H1 (cell line): ENCODE measurements around a stretch of chr11.

GRCh38 chr11:114052137-114052604, 7.3 kb upstream of the ZBTB16 start:
- RRBS: no CpG with 5 or more reads among the region's 6 CpGs
CAGE:
- cytosol, long polyA plus RNA: no peak
- long polyA plus RNA: no peak
- nucleus, long polyA plus RNA: no peak

- RRBS: no CpG with 5 or more reads among the region's 9 CpGs
CAGE:
- cytosol, long polyA plus RNA: no peak
- long polyA plus RNA: no peak
- nucleus, long polyA plus RNA: no peak
These were observed 1.6 kb upstream of the ZBTB16 start for GRCh38 chr11:114057963-114058329.

GRCh38 chr11:114076174-114076392, 16.6 kb downstream of the ZBTB16 start:
- RRBS: no CpG with 5 or more reads among the region's 9 CpGs
CAGE:
- cytosol, long polyA plus RNA: no peak
- long polyA plus RNA: no peak
- nucleus, long polyA plus RNA: no peak

DNA sequence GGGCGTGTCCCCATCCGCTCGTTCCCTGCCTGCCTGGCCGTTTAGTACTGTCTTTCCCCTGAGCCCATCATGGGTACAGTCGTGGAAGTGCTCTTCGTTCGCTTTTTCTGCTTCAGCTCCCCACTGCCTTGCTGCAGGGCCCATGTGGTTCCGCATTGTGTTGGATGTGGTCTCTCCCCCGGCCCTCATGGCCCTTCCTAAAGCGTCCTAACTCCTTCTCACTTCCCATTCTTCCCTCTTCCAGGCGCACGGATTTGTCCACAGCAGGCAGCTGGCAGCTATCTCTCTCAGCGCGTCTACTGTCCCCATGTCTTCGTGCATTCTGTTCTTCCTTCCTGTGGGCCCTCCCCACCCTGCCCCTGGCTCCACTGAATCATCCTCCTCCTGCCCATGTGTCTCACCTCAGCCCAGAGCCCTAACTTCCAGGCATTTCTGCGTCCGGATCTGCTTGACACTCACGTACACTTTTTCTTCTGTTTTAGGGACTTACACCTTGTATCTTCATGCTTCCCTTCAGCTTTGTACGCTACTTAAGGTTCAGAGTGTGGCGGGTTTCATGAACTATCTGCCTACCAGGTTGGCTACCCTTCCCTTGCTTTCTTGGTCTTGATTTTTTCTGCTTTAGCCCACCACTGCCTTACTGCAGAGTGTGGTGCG, 98.2 kb downstream of the ZBTB16 start:
- RRBS: no CpG with 5 or more reads among the region's 21 CpGs
CAGE:
- cytosol, long polyA plus RNA: no peak
- long polyA plus RNA: no peak
- nucleus, long polyA plus RNA: no peak

GRCh38 chr11:114160796-114161759, 101.6 kb downstream of the ZBTB16 start:
- RRBS: no CpG with 5 or more reads among the region's 12 CpGs
CAGE:
- cytosol, long polyA plus RNA: no peak
- long polyA plus RNA: no peak
- nucleus, long polyA plus RNA: no peak

DNA sequence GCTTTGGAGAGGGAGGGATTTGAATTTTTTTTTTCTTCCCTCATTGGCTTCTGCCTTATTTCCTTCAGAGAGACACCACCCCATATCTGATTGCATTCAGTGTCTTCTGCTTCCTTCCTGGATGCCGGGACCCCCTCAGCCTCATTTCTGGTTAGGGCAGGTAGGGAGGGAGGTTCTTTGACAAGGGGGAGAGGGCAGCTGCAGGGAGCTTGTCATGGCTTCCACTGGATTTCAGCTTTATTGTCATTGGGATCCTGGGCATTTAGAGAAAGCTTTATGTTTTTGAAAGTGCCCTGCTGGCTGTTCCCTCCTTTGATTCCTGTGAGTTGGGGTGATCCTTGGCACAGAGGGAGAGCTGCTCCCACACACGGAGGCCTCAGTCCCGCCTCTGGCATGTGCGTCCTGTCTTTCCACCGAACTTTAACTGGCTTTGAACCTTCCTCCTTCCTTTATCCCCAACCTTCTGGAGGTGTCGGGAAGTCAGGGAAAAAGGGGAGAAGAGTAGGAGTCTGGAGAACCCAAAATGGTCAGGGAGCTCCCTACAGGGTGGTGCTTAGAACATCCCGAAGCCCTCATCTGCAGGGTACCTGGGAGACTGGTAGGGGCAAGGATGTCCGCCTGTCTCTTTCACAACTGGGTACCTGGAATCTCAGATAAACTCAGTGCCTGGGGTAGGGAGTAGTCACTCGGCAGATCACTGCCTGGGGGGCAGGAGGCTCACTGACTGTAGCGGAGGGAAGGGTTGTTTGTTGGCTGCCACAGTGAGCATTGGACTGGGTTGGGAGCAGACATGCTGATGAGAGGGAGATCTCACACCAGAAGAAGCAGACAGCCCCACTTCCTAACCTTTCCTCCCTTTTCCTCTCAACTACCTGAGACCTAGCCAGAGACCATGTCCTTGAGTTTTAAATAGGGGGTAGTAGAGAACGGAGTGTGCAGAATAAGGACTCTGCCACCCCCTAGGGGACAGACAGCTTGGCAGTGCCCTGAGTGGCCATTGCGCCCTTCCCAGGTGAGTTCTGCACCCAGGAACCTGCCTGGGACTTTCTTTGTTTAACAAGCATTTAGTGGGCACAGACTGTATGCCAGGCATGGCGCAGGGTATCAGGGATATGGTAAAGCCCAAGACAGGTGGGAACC, 116.1 kb upstream of the NNMT start:
- RRBS: no CpG with 5 or more reads among the region's 13 CpGs
CAGE:
- cytosol, long polyA plus RNA: no peak
- long polyA plus RNA: no peak
- nucleus, long polyA plus RNA: no peak

DNA sequence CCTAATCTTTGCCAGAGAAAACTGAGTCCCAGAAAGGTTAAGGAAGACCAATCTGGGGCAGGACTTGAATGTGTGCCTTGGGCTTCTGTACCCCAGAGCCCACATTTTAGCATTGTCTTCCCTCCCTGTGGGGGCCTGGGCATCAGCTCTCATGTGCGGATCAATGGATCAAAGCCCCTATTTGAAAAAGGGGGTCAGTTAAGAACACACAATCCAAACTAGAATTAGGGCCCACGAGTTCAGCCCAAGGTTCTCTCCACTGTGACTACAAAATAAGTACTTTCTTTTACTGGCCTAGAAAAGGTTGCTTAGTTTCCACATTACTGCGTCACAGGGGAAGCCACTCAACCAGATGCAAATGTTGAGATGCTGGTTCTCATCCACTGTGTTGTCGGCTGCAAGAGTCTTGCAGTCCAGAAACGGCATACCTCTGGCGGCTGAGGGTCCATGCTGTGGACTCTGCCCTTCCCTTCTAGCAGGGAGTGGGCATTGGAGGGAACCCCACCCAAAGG, 99.3 kb upstream of the NNMT start:
- RRBS: no CpG with 5 or more reads among the region's 6 CpGs
CAGE:
- cytosol, long polyA plus RNA: no peak
- long polyA plus RNA: no peak
- nucleus, long polyA plus RNA: no peak

DNA sequence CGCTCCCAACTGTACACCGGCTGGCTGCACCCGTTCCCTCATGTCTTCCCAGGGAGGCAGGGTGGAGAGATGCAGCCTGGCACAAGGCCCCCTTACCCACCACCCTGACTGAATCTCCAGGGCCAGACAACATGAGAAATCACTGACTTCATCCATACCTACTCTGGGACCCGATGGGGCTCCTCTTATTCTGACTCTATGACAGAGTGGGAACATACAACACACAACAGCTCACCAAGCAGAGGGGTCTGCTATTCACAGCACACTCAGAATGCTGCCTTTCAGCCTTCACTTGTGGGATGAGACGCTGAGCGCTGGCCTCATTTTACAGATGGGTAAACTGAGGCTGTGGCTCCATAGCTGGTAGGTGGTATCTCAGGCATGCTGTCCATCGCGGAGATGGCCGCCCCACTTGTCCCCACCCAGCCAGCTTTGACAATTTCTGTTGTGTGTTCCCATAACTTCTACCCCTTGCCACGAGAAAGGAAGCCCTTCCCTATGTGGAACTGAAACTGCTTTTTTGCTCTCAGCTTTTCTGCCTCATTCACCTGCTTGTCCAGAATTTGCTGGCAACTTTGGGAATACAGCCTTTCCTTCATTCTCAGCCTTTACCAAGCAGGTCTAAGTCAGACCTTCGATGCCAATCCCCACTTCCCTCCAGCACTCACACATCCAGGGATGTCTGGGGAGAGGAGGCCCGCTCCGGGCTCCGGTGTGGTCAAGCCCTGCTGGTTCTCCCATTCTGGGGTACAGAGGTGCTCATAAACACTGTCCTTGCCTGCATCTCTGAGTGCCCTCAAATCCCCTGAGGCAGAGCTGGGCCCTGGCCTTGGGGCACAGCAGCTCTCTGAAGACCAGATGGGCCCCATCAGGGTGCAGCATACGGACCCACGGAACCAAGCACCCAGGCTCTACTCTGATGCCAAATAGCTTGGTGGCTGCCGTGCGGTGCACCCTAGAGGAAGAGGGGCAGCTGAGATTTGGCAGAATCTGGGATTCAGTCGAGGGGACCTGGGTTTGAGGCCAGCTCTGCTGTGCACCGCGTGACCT, 36.0 kb upstream of the NNMT start:
- RRBS: no CpG with 5 or more reads among the region's 21 CpGs
CAGE:
- cytosol, long polyA plus RNA: no peak
- long polyA plus RNA: no peak
- nucleus, long polyA plus RNA: no peak

DNA sequence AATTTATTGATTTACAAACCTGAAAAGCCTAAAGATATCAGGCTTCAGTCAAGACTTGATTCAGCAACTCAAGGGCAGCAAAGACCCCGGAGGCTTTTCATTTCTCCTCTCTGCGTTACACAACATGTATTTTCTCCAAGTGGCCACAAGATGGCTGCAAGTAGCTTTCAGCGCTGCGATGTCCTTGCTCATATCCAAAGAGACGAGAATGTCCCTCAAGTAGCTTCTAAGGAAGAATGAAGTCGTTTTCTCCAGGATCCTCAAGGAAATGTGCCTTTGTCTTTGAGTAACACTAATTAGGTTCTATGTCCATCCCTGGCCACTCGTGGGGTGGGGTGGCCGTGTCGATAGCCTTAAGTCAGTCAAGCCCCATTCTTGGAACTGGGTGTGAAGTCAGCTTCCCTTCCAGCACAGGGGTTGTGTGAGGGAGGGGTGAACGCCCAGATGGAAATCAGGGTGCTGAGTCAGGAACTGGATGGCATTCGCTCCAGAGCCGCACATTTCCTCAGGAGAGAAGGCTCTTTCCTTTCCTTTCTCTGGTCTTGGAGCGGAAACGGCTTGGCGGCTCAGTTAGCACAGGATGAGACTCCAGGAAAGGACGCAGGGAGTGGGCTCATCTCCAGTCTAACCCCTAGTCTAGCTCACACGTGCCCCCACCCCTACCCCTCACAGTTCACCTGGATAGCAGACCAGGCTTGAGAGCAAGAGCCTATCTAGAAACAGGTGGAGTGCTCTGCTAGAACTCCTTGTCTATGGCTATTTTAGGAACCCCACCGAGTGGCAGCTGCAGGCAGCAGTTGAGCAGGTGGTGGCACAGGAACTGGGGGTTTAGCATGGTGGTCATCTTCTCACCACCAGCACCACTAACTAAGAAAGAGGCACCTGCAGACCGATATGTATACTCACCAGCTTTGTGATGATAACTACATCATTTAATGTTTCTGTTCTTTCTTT, 44.3 kb downstream of the NNMT start:
- RRBS: no CpG with 5 or more reads among the region's 19 CpGs
CAGE:
- cytosol, long polyA plus RNA: no peak
- long polyA plus RNA: no peak
- nucleus, long polyA plus RNA: no peak

DNA sequence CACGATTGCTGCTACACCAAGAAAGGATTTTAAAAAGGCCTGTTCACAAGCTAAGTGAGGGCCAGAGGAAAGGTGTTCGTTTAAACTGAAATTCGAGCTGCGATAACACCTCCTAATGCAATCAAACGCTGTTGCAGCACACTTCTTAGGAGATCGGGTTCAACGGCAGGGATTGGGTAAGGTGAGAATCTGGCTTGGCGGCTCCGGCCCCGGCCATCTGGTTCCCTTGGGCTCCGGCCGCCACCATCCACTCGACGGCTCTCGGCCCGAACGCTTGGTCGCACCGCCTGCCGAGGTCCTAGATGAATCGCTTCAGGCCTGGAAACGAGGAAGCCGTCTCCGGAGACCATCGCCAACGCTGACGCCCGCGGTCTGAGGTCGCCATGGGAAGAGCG, 434 bp downstream of the C11orf71 start:
- RRBS: 1% methylated on average over 16 of the region's 31 CpGs
CAGE:
- cytosol, long polyA plus RNA: no peak
- long polyA plus RNA: no peak
- nucleus, long polyA plus RNA: no peak

GRCh38 chr11:114668212-114668437, 10.2 kb upstream of the NXPE2 start:
CAGE:
- cytosol, long polyA plus RNA: no peak
- long polyA plus RNA: no peak
- nucleus, long polyA plus RNA: no peak

GRCh38 chr11:115422778-115423138, 81.5 kb downstream of the CADM1 start:
- RRBS: no CpG with 5 or more reads among the region's 6 CpGs
CAGE:
- cytosol, long polyA plus RNA: no peak
- long polyA plus RNA: no peak
- nucleus, long polyA plus RNA: no peak

DNA sequence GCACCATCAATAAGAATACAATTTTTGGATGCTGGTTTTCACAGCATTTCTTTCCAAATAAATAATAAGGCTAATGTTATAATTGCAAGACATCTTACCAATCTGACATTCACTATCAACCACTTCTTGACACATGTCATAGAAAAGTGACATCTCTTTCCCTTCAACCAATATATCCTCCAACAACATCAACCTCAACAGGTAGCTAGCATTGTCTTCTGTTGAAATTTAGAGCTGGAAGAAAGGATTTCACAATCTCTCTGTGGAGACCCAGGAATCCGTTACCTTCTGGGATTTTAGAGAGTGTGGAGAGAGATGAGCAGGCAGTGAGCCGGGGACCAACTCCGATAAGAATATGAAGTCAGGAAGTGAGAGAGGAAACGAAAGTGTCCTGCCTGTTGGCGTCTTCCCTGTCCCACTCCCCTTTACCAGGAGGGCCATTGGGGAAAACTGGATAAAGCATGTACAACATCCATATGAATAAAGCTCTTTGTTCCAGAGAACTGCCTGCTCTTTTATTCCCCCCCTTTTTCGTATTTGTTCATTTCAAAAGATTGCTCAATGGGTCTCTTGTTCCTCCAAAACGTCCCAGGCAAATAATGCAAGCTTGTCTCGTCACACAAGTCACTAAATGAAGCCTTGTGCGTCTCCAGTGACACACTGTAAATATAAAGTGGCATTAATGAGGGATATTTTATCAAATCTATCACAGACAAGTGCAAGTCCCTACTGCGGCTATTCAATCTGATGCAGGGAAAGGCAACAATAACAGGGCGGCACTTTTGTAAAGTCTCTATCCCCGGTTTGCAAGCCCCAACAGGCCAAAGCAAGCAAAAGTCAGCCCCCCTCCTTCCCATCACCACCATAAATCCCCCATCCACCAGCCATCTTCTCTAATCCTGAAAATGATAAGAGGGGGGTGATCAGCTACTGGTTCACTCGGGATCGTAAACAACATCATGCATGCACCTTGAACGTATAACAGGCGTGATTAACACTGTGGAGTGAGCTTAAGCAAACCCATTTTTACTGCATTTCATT, 3.4 kb downstream of the CADM1 start:
- RRBS: no CpG with 5 or more reads among the region's 16 CpGs
CAGE:
- cytosol, long polyA plus RNA: no peak
- long polyA plus RNA: no peak
- nucleus, long polyA plus RNA: no peak

DNA sequence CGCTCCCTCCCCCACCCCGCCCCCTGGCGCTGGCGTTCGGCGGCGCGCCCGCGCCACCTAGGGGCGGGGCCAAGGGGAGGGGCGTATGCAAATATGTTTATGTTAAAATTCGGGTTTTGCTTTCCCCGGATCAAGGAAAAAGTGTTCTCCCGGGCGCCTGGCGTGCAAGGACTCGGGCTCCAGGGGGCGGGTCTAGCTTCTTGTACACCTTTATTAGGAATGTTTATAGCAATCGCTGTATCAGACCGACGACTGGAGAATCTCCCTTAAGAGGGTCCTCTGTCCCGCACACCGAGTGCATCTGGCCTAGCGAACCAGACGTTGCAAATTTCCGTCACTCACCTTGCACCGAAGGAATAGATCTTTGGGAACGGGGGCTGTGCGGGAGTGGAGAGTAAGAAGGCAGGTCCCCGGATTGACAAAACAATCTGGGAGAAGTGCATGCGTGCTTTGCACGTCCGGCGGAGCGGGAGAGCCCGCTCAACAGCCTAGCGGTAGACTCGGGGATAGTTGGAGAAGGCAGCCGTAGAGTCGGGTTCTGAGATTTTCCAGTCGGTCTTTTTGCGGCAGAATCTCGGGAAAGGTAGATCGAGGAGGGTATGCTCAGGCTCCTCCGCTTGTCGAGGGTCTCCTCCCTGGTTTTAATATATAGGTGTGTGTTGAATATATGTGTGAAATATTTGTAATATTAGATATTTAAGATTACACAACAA, 482 bp upstream of the CADM1 start:
- RRBS: no CpG with 5 or more reads among the region's 47 CpGs
CAGE:
- cytosol, long polyA plus RNA: no peak
- long polyA plus RNA: no peak
- nucleus, long polyA plus RNA: no peak

GRCh38 chr11:115645671-115646350, 141.6 kb upstream of the CADM1 start:
- RRBS: 50% methylated on average over 2 of the region's 28 CpGs
CAGE:
- cytosol, long polyA plus RNA: no peak
- long polyA plus RNA: no peak
- nucleus, long polyA plus RNA: no peak

GRCh38 chr11:115656637-115657167, 152.5 kb upstream of the CADM1 start:
- RRBS: no CpG with 5 or more reads among the region's 6 CpGs
CAGE:
- cytosol, long polyA plus RNA: no peak
- long polyA plus RNA: no peak
- nucleus, long polyA plus RNA: no peak

DNA sequence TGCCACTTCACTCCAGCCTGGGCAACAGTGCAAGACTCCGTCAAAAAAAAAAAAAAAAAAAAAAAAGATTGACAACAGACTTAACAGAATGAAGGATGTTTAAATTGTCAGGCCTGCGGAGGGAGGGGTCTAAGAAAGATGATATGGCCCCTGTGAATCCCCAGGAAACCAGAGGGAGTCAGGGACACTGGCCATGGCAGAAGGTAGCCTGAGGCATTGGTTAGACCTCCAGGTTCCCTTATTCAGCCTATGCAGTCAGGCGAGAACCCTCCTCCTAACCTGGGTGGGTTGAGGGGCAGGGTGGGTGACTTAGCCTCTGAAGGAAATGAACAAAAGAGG, 577.5 kb downstream of the BUD13 start:
- RRBS: no CpG with 5 or more reads among the region's 3 CpGs
CAGE:
- cytosol, long polyA plus RNA: no peak
- long polyA plus RNA: no peak
- nucleus, long polyA plus RNA: no peak

GRCh38 chr11:116276333-116277025, 496.3 kb downstream of the BUD13 start:
- RRBS: no CpG with 5 or more reads among the region's 29 CpGs
CAGE:
- cytosol, long polyA plus RNA: no peak
- long polyA plus RNA: no peak
- nucleus, long polyA plus RNA: no peak

- RRBS: no CpG with 5 or more reads among the region's 7 CpGs
CAGE:
- cytosol, long polyA plus RNA: no peak
- long polyA plus RNA: no peak
- nucleus, long polyA plus RNA: no peak
These were observed 209.4 kb downstream of the BUD13 start for GRCh38 chr11:116563407-116563810.

- RRBS: no CpG with 5 or more reads among the region's 2 CpGs
CAGE:
- cytosol, long polyA plus RNA: no peak
- long polyA plus RNA: no peak
- nucleus, long polyA plus RNA: no peak
These were observed 2.2 kb downstream of the ZPR1 start for GRCh38 chr11:116785609-116786094.